SK-N-DZ (cell line): ENCODE measurements around the genes GARIN6 and DRAM1.

GRCh38 chr12:99647316-99647839, at the start of gene GARIN6:
Gene GARIN6, plus strand, starts transcription at chr12:99647753.
RAMPAGE:
- cytosol, long total RNA, result no peak
- nucleus, long total RNA, result no peak

RAMPAGE:
- cytosol, long total RNA, result no peak
- nucleus, long total RNA, result no peak
Measured at GRCh38 chr12:100190057-100190568, 10.5 kb upstream of the ACTR6 start.

RAMPAGE:
- cytosol, long total RNA, result no peak
- nucleus, long total RNA, result no peak
Measured at GRCh38 chr12:100197753-100198207, 2.8 kb upstream of the ACTR6 start.

GRCh38 chr12:101229678-101230174, 19.7 kb upstream of the SLC5A8 start:
RAMPAGE:
- cytosol, long total RNA, result no peak
- nucleus, long total RNA, result no peak

GRCh38 chr12:101567695-101568614, 26.8 kb upstream of the MYBPC1 start:
RAMPAGE:
- cytosol, long total RNA, result no peak
- nucleus, long total RNA, result no peak

DNA sequence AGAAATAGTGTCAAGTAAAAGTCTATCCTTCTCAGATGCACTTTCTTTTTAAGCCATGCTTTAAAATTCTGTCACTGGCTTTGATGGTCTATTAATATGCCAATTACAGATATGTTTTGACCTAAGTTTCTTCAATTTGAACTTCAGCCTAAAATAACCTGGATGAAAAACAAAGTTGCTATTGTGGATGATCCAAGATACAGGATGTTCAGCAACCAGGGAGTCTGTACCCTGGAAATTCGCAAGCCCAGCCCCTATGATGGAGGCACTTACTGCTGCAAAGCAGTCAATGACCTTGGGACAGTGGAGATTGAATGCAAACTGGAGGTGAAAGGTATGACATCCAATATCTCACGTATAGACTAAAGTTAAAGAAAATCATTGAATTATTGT, 17.2 kb upstream of the CHPT1 start:
RAMPAGE:
- cytosol, long total RNA, result no peak
- nucleus, long total RNA, result no peak

DNA sequence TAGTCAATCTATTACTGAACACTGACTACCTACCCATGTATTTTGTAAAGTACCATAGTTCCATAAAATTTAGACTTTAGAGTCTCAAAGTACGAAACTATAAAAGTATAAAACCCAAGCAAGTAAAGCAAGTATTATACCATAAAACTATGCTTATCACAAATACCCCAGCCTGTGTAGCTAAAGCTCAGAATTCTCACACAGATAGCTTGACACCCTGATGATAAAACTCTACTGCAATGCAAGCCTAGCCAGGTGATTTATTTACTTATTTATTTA, 6.7 kb upstream of the CHPT1 start:
RAMPAGE:
- cytosol, long total RNA, result no peak
- nucleus, long total RNA, result no peak

GRCh38 chr12:101698709-101699167, 1.3 kb downstream of the CHPT1 start:
RAMPAGE:
- cytosol, long total RNA, result no peak
- nucleus, long total RNA, result no peak

DNA sequence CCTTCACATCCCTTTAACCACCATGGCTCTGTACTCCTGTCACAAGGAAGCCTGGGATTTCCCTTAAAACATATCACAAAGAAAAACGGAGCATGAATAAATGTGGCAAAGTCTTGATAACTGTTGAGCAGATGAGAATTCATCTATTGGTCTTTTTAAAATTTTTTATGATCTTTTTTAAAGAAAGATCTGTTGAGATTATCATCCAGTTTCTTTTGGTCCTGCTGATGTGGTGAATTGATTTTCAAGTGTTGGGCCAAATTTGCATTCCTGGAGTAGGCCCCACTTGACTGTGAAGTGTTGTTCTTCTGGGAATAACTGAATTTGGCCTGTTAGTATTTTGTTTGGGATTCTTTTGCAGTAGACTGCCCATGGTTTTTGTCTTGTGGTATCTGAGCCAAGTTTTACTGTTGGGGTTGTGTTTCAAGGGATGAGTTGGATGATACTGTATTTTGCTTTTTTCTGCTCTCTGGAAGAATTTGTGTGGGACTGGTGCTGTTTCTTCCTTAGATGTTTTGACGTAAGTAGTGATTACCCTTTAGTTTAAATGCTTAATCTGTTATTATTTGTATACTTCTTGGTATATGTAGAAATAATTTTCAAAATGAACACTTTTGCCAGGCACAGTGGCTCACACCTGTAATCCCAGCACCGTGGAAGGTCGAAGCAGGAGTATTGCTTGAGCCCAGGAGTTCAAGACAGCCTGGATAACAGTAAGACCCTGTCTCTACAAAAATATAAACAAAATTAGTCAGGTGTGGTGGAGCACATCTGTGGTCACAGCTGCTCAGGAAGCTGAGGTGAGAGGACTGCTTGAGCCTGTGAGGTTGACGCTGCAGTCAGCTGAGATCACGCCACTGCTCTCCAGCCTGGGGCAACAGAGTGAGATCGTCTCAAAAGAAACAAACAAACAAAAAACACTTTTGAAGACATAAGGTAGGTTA, 4.1 kb upstream of the SYCP3 start:
RAMPAGE:
- cytosol, long total RNA, result no peak
- nucleus, long total RNA, result no peak

DNA sequence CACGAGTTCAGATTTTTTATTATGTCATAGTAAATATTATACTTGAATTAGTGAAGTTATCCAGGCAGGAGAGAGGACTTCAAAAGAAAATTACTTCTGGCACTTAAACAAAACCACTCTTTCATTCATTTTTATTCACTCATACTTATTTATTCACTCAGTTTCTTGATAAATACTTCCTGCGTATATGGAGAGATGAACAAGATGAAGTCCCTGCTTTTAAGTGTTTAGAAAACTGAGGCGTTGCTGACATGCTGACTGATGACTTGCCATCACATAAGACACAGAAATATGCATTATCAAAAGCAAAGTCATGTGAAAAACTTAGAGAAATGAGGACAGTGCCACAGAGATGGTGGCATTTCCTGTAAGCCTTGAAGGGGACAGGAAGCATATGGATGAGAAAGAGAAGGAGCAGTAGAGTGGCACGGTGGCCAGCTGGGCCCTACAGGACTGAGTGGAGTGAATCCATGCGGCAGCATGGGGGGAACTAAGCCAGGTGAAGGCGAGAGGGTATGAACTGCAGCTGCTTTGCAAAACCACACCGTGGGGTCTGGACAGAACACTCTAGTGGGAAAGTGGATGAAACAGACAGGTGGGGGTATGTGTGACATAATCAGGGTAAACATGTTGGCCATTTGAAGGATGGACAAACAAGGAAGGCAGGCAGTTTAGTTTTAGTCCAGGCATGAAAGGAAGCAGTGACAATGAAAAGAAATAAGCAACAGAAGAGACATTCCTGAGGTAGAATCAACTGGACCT, 10.3 kb upstream of the SYCP3 start:
RAMPAGE:
- cytosol, long total RNA, result no peak
- nucleus, long total RNA, result no peak

RAMPAGE:
- cytosol, long total RNA, result no peak
- nucleus, long total RNA, result no peak
Measured at GRCh38 chr12:101877081-101877829, at the start of gene DRAM1. Gene DRAM1, plus strand, starts transcription at chr12:101877580.

RAMPAGE:
- cytosol, long total RNA, result no peak
- nucleus, long total RNA, result no peak
Measured at GRCh38 chr12:101894591-101895114, 17.3 kb downstream of the DRAM1 start.

DNA sequence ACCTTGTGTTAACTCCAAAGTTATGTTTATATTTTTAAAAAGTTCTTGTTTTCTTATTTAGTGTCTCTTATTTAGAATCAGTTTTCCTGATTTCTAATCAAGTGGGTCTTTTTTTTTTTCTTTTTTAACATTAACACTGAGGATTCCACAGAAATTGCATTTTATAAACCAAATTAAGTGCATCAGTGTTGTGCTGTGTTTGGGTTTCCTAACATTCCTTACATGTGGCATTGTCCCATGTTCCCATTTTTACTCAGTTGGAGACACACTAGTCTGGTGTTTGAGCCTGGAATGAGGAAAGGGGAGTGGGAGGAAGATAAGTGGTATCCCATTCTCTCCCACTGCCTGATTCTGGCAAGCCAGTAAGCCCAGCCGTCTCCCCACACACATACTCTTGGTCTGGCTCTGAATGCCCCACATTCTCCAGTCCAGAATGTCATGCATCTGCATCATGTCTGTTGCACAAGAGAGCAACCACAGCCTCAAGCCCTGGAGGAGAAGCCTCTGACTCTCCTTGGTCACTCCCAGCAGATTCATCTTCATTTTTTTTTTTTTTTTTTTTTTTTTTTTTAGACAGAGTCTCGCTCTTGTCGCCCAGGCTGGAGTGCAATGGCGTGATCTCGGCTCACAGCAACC, 47.9 kb downstream of the DRAM1 start:
RAMPAGE:
- cytosol, long total RNA, result no peak
- nucleus, long total RNA, result no peak

GRCh38 chr12:101935846-101937103, 58.9 kb downstream of the DRAM1 start:
RAMPAGE:
- cytosol, long total RNA, result no peak
- nucleus, long total RNA, result no peak

DNA sequence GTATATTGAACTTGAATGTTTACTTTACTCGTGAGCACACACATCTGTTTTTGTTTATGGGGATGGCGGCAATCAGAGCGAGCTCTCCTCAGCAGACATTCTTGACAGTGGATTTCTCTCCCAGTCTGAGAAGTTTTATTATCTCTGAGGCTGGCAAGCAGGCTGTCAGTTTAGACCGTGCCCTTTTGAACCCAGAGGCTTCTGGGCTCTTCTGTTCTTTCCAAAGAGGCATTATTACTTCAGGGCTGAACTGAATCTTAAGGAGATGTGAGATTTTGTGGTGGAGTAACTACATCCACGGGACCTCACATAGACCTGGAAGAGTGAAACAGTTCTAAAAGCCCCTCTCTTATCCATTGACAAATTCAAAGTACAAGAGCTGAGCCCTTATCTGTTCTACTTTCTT, 68.2 kb downstream of the DRAM1 start:
RAMPAGE:
- cytosol, long total RNA, result no peak
- nucleus, long total RNA, result no peak

GRCh38 chr12:102067806-102068514, 6.2 kb upstream of the WASHC3 start:
RAMPAGE:
- cytosol, long total RNA, result no peak
- nucleus, long total RNA, result no peak

DNA sequence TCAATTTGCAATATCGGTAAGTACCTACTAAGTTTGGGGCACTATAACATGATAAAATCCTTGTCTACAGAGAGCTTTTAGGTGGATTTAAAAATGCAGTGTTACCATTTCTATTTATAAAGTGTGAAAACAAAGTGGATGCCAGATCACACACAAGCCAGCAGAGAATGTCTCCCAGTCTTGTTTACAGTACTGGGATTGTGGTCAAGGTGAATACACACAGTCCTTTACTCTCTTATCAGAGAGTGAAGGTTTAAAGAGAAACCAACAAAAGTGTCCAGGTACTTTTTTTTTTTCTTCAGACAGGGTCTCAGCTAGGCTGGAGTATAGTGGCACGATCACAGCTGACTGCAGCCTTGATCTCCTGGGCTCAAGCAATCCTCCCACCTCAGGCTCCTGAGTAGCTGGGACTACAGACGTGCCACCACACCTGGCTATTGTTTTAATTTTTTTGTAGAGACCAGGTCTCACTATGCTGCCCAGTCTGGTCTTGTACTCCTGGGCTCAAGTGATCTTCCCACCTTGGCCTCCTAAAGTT, 137.7 kb downstream of the IGF1 start:
RAMPAGE:
- cytosol, long total RNA, result no peak
- nucleus, long total RNA, result no peak

DNA sequence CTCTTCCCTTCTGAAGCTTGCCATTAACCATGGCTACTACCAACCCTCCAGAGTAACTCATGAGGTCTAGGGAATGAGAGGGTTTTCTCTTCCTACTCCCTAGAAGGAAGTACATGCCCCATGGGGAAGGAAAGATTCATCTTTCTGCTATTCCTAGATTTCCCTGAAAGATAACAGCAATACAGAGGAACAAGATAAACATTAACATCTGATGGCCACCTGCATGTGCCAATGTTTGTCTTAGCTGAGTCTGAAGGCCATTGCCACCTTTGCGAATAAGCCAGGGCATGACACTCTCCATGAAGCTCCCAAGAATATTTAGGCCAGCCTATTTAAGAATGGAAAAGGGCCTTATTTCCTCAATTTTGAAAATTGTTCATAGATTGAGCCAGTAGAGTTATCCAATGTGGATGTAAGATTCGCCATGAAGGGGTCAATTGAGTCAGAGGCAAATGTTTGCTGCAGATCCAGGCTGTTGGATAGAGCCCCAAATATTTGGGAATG, 26.0 kb downstream of the IGF1 start:
RAMPAGE:
- cytosol, long total RNA, result no peak
- nucleus, long total RNA, result no peak

DNA sequence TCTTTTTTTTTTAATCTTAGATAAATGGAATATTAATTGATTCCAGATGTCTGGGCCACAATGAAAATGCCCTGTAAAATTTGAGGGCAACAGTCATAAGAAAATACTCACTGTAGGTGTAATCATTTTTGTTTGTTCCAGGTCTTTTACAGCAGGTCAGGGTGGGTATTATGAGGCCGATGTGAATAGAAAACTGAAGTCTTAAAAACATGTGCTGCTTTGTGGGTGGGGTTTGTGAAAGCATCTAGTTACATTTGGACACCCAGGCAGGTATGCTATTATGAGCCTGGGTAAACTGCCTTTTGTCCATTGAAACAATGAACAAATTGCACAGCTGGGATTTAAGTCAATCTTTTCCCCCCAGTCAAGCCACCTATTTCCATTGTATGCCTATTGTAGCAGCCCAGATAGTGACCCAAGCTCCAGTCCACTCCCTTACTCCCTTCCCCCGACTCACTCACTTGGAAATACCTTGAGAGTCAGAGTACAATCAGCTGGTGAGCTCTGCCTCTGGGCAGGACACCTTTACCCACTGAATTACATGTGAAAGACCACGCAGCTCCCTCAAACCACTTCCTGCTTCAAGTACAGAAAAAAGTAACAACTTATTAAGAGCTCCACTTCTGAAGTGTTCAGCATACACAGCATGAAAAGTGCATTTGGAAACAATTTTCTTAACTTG, 1.8 kb downstream of the IGF1 start:
RAMPAGE:
- cytosol, long total RNA, result no peak
- nucleus, long total RNA, result no peak

RAMPAGE:
- cytosol, long total RNA, result no peak
- nucleus, long total RNA, result no peak
Measured at GRCh38 chr12:102481605-102482124, 1.3 kb upstream of the IGF1 start.